ENCODE results near the gene PHOX2A.

- RRBS: no CpG with 5 or more reads among the region's 18 CpGs
These were observed 3.7 kb downstream of the INPPL1 start for GRCh38 chr11:72228140-72228769.

DNA sequence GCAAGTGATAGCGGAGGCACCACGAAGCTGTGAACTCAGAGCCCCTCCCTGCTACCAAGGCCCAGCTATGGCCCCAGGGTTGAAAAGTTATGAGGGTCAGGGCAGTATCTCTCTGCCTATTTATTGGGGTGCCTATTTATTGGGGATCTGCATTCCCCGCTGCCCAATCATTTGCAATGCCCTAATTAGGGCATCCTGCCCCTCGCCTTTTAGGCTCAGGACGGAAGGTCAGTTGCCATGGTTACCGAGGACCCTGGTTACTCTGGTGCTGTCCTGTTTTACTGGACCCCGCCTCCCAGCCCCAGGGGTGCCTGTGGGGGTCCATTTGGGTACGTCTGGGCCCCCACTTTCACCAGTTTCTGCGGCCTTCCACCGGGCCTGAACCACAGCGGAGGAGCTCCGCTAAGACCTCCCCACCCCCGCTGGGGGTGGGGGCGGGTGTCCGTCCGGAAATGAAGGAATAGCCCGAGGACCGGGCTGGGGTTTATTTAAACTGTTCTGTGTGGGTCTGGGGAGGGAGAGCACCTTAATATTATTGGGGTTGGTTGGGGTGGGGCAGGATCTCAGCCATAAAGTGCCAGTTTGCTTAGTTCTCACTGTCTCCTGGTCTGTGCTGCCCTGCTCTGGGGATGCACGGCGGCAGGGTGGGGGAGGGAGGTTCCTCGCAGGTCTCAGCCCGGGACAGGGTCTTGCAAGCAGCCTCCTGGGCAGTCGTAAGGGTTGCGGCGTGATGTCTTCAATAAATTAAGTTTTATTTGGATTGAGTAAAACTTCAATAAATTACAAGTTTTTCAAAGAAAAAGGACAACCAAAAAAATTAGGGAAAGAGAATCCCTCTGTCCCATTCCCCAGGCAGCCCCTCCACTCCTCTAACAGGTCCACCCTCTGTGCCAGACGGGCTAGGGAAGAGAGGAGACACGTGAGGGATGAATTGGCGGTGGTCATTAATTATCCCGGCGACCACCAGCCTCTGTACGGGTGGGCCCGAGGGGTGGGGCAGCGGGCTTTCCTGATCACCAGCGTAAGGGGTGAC lies 5.3 kb downstream of the PHOX2A start:
- RRBS: 57% methylated on average over 7 of the region's 34 CpGs

- RRBS: 10% methylated on average over 11 of the region's 42 CpGs
These were observed 282 bp downstream of the PHOX2A start for GRCh38 chr11:72243711-72244076.

DNA sequence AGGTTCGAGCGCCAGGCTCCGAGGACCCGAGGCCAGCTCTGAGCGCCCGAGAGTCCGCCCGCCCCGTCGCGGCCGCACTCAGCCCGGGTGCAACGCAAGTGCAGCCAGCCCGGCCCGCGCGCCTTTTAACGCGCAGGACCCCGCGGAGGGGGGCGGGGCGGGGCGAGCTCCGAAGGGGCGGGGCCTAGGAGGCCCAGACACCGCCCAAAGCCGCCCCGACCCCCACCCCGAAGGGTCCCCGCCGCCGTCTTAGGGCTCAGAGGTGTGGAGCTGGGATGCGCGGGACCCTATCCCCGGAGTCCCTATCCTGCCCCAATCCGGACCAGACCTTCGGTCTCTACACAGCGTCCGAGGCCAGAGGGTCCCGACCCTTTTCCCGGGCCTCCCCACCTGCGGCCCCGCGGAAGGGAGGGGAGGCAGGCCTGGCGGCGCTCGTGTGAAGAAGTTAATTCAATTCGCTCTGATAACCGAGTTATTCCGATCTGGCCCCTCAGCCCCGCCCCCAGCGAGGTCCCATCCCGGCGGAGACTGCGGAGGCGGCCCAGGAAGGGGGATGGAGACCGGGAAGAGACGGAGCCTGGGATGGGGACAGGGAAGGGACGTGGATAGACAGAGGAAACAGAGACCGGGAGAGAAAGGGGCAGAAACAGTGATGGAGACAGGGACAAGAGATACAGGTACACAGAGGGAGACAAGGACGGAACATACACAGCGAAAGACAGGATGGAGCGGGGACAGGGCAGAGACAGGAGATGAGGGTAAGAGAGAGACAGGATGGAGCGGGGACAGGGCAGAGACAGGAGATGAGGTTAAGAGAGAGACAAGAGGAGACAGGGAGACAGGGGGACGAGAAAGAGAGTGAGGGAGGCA lies at the start of gene PHOX2A:
Gene PHOX2A (minus strand): TSS at position 100 of the 870 bp plus-strand sequence.
- RRBS: 11% methylated on average over 23 of the region's 67 CpGs

DNA sequence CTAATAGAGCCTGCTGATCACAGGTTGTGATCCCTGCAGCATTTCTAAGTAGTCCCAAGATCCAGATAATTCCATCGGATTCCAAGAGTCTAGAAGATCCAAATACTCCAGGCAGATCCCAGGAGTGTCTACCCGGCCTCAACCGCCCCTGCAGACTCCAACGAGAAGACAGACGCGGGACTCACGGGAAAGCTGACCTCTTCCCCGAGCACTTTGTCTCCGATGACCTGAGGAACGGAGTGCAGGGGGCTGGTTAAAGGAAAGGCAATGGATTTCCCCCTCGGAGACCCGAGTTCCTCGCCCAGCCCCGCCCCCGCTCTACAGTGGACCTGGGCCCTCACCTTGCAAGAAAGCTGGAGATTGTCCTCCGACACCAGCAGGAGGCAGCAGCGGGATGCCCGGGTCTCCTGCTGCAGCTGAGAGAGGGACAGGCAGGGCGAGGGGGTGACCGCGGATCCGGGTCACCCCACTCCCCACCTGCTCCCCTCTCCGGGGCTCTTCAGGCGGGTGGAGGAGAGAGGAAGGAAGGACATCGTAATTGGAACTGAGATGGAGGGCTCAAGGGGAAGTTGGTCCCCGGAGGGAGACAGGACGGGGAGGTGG lies 84.6 kb downstream of the PDE2A start:
- RRBS: 7% methylated on average over 8 of the region's 27 CpGs

DNA sequence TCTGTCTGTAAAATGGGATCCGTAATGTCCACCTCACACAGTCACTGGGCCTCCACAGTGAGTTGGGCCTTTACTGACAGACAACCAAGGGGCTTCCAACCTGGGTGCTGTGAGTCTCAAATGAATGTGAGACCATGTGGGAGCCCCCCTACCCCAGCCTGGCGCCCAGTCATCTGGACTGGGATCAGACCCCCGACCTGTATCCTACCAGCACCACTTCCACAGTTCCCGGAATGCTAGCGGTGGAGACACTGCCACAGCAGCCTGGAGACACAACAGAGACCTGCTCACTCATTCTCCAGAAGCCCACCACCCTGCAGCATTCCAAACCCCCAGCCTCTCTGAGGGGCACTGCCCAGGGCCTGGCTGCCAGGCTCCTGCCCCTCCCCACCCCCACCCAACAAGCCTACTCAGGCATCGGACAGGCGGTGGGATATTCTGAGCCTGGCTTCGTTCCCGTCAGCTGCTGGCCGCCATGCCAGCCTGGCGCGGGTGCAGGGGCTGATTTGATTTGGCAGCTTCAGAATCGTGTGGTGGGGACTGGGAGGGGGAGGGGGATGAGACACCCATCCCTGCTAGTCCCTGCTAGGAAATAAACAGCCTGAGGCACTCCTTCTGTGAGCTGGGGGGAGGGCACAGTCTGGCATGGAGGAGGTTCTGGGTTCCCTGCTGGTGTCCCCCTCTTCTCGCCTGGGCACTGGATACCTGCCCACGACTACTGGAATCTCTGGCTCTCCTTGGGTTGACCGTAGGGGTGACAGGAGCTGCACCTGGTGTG lies 42.5 kb downstream of the PDE2A start:
- RRBS: no CpG with 5 or more reads among the region's 16 CpGs

DNA sequence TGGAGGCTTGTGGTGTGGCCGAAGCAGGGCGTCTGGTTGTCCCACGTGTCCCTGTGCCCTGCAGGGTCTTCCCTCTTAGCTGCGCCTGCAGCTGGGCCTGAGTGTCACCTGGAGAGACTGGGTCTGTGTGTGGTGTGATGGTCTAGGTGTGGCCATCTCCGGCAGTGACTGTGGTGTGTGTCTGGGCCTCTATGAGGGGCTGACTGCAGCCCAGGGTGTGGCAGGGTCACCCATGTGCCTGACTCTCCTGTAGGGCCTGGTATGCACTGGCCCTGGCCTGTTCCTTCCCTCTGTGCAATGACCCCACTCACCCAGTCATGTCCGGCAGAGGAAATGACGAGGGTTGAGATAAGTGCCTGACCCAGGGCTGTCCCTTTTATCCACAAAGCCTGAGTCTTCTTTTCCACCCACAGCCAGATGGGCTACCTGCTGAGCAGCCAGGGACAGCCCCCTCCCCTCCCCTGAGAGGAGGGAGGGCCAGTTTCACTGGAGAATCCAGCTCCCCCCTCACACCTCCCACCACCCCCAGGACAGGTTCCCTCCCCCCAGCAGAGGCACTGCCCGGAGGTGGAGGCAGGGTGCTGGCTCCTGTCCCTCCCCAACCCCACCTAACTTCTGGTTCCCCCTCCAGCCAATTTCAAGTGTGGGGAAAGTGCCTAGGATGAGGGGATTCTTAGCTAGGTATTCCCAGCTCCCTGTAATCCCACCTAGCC lies 41.8 kb downstream of the PDE2A start:
- RRBS: no CpG with 5 or more reads among the region's 8 CpGs

GRCh38 chr11:72639881-72640297 lies 34.3 kb downstream of the PDE2A start:
- RRBS: no CpG with 5 or more reads among the region's 9 CpGs

DNA sequence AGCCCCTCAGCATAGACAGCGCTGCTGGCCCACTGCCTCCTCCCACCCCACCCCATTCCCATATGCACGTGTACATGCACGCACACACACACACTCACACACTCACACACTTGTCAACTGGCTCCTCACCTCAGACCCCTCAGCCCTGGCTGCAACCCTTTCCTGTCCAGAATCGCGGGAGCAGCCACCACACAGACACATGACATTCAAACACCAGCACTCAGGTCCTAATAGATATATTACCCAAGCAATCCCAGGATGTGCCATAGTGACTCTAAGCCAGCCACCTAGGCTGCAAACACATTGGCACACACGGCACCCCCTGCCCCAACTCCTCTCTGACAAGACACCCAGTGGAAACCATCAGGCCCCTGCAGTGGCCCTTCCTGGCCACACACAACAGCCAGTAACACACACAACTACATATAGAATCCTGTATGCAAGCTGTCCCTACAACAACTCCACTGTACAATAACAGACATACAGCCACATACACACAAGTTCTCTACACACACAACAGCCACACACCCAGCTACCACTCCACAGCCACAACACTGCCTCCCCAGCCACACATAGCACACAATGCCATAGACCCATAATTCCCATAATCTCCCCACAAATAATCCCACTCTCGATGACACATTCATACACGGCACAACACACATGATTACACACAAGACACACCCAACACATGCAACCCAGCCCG lies 33.7 kb downstream of the PDE2A start:
- RRBS: no CpG with 5 or more reads among the region's 9 CpGs

GRCh38 chr11:72642868-72643972 lies 31.0 kb downstream of the PDE2A start:
- RRBS: 6% methylated on average over 24 of the region's 67 CpGs

- RRBS: no CpG with 5 or more reads among the region's 4 CpGs
These were observed 18.3 kb upstream of the PDE2A start for GRCh38 chr11:72692470-72692896.

DNA sequence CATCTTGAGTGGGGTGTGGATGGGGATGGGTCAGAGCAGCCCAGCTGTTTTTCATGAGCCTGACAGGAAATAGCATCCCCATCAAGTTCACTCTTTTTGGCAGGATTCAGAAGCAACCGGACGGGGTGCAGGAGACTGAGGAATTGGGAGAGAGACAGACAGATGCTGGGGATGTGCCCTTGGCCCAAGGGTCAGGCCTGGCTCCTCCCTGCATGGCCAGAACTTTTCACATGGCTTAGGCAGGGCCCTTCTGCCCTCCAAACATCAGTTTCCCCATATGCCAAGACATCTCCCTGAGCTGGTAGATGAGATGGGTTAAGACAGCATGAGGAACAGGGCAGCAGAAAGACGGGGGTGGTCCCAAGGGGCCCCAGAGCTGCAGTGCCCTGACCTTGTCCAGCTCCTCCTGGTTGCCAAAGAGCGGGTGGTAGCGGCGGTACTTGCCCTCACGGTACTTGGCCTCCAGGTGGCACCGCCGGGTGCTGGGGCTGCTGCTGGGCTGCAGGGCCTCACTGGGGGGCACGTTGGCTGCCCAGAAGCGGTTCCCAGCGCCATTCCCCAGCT lies 29.6 kb upstream of the PDE2A start:
- RRBS: no CpG with 5 or more reads among the region's 12 CpGs

DNA sequence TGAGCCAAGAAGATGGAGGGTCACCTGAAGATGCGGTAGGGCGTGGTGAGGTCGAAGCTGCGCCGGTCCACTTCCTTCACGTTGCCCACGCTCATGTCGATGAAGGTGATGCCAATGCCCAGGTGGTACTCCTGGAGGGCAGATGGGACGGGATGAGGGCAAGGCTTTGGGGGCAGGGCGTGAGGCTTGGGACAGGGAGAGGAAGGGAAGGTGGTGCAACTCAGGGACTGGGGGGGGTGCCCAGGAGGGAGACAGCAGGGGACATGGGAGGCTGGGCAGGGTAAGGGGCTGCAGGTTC lies 35.6 kb upstream of the PDE2A start:
- RRBS: 97% methylated on average over 5 of the region's 10 CpGs

GRCh38 chr11:72754314-72755450 lies 2.5 kb upstream of the ARAP1 start:
- RRBS: 82% methylated on average over 16 of the region's 59 CpGs

- RRBS: no CpG with 5 or more reads among the region's 10 CpGs
These were observed 897 bp downstream of the ATG16L2 start for GRCh38 chr11:72815114-72815501.

- RRBS: 5% methylated on average over 17 of the region's 81 CpGs
These were observed 8.1 kb downstream of the ATG16L2 start for GRCh38 chr11:72821953-72823045.

- RRBS: no CpG with 5 or more reads among the region's 6 CpGs
These were observed 19.7 kb downstream of the P2RY2 start for GRCh38 chr11:73237700-73238358.

GRCh38 chr11:73257138-73257882 lies 14.8 kb upstream of the P2RY6 start:
- RRBS: 4% methylated on average over 3 of the region's 6 CpGs

DNA sequence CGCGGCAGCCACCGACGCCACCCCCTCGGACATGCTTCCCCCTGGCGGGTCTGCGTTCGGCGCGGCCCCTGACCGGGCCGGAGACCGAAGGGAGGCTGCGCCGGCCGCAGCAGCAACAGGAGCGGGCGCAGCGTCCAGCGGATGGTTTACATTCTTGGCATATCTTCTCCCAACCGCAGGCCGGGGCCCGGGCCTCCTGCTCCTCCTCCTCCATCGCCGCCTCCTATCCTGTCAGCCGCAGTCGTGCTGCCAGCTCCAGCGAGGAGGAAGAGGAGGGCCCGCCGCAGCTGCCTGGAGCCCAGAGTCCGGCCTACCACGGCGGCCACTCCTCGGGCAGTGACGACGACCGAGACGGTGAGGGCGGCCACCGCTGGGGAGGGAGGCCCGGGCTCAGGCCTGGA lies 1.1 kb downstream of the ARHGEF17 start:
- RRBS: 3% methylated on average over 29 of the region's 41 CpGs

DNA sequence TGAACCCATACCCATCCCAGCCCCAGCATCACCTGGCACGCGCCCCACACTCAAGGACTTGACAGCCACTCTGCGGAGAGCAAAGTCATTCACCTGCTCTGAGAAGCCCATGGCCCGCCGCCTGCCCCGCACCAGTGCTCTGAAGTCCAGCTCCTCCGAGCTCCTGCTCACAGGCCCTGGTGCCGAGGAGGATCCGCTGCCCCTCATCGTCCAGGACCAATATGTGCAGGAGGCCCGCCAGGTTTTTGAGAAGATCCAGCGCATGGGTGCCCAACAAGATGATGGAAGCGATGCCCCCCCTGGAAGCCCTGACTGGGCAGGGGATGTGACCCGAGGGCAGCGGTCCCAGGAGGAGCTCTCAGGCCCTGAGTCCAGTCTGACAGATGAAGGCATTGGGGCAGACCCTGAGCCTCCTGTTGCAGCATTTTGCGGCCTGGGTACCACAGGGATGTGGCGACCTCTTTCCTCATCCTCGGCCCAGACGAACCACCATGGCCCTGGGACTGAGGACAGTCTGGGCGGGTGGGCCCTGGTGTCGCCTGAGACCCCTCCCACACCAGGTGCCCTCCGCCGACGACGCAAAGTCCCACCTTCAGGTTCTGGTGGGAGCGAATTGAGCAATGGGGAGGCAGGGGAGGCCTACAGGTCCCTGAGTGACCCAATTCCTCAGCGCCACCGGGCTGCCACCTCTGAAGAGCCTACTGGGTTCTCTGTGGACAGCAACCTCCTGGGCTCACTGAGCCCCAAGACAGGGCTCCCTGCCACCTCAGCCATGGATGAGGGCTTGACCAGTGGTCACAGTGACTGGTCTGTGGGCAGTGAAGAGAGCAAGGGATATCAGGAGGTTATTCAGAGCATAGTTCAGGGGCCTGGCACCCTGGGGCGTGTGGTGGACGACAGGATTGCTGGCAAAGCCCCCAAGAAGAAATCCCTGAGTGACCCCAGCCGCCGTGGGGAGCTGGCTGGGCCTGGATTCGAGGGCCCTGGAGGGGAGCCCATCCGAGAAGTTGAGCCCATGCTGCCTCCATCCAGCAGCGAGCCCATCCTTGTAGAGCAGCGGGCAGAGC lies 2.4 kb downstream of the ARHGEF17 start:
- RRBS: no CpG with 5 or more reads among the region's 36 CpGs